Ishikawa (cell line): ENCODE data around the genes EXOSC2, ABL1 and FIBCD1.

DNA sequence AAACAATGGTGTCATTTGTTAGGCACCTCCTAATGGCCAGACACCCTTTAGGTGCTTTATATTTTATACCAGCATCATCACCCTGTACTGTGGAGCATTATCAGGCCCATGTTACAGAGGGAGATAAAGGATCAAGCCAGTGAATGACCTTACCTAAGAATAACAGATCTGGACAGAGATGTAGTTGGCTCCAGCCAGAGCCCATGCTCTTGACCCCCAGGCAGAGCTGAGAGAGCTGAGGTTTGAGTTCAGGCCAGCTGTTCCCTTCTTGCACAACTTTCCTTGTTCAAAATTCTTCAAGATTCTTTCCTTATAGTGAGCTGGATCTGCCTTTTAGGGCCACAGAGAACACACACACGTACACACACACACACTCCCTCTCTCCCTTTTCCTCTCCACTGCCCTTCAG lies 10.3 kb upstream of the PTGES start:
- RRBS: no CpG with 5 or more reads among the region's 1 CpG

DNA sequence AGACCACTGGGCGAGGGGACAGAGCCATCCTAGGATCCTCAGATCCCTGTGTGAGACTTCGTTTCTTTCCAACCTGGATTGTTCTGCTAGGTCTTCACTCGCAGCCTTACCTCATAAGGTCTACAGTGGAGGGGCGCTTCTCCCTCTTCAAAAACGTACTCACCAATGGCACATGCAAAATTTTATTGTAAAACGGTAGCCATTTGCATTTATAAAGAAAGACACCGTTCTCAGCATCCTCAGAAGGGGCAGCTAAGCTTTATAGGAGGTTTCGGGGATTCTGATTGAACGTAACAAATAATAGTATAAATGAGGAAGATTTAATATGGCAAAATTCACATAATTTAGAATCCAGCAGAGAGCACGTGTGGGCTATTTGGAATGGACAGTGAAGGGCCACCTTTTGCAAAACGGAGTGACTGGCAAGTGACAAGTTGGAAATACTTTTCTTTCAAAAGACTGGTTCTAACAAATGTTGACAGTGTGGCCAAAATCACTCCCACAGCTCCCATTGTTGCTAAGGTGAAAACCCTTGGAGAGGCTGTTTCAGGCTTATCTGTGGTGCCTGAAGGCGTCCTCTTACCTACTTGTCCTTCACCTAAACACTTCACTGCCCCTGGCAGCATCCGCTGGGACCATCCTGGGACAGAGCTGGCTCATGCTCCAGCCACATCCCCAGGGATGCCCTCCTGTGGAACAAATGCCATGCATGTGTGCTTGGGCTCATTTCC lies 10.0 kb downstream of the TOR1B start:
- RRBS: no CpG with 5 or more reads among the region's 13 CpGs

DNA sequence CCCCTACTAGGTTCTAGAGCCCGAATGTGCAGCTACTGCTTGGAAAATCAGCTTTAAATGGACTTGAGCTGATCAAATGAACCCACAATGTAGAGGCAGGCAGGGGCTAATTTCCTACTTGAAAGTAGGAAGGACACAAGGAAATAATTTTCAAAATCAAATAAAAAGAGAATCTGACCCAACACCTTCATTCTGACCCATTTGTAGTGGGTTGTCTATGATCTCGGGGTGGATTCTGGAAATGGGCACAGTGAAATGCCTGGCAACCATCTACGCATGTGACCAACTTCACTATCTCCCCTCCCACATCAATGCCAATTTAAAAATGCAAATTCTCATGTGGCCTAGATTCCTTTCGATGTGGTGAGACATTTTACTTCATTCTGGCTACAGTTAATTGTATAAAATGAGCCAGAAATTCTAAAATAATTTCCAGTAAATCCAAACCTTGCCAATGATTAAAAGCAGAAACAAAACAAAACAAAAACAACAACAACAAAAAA lies 58.8 kb downstream of the USP20 start:
- RRBS: no CpG with 5 or more reads among the region's 4 CpGs

DNA sequence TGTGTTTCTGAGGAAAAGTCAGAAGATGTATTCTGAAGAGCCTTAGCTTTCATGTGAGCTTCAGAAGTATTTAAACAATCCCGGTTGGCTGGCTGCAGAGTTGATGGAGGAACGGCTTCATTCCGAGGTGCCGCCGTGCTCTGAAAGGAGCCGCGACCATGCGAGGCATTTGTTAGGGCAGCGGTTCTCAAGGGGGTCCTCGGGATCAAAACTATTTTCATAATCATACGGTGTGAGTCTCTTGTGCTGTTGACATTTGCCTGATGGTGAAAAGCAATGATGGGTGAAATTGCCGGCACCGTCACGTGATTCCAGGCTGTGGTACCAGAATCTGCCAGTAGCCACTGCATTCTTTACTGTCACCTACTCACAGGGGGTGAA lies 58.4 kb downstream of the GPR107 start:
- RRBS: no CpG with 5 or more reads among the region's 14 CpGs

DNA sequence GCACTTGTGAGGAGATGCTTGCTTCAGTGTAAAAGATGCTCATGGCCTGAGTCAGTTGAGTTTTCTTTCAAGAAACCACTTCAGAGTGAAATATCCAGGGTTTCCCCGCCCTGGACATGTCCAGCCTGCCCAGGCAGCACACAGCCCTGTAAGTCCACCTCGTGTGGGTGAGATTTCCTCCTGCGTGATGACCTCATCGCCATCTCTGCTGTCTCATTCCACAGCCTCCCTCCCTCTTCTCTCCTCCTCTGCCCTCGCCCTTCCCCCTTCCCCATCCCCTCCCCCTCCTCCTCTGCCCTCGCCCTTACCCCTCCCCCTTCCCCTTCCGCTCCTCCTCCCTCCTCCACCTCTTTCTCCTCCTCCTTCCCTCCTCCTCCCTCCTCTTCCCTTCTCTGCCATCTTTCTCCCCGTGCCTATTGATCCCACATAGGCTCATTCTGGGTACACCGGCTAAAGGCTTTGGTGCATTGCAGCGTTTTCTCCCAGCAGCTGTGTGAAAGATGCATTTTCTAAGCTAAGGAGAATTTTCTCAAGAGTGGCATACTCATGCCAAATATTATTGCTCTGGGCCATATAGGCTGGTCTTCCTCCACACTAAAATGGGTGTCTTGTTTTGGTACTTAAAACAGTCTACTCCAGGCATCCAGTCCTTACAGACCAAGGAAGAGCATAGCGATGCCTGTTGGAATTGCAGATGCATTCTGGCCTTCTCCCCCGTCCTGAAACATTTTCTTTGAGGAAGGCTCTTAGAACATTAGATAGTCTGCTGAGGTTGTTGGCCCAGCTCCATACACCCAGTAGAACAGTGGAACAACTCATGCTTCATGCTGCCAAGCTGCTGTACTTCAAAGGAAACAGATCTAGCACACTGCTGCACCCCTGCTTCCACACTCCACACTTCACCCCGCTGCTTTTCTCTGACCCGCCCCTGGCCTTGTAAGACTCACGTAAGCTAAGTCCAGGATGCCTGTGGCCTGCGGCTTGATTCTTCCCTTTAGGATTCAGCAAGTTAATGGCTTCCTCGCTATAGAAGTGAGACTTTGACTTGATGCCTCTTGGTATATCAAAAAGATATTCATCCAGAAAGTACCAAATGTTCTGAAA lies 33.7 kb upstream of the NCS1 start:
- RRBS: no CpG with 5 or more reads among the region's 17 CpGs

DNA sequence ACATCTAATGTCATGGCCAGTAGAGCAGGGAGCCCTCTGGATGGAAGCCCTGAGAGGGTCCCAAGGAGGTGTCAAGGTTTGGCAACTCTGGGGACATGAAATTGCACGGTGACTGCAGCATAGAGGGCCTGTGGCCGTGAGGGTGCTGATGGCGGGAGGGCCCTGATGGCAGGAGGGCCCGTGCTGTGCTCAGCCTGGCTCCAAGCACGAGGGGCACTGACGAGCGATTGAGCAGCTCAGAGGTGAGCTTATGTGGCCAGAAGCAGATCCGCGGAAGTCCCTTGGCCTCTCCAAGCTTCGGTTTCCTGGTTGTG lies 14.4 kb downstream of the NCS1 start:
- RRBS: no CpG with 5 or more reads among the region's 10 CpGs

DNA sequence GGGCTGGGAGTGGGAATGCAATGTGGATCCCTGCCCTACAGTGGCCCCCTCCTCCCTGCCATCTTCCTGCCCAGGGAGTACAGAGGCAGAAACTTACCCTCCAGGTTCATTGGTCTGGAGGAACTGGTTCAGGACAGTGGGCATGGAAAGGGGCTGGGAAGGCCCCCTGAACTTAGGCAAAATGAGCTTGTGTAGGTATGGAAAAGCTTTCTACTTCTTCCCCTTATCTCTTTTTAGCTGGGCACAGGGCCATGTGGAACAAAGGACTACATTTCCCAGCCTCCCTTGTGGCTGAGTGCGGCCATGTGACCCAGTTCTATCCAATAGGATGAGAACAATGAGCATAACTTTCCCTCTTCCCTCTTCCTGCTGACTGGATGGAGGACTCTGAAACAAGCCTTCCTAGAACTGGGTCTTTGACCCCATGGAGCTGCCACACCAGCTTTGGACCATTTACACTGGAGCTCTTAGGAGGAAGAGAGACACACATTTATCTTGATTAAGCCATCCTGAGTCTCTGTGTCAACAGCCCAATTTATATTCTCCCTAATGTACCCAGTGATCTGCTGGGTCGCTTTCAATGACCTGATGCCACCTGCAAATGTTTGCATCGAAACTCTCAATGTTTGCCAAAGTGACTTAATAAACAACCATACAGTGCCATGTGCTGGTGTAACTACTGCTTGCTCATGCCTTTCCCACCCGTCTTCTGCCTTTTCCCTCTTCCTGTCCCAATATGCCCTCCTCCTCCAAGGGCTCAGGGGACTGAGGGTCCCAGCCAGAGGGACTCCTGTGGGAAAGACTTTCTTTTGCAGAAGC lies 24.9 kb upstream of the HMCN2 start:
- RRBS: no CpG with 5 or more reads among the region's 4 CpGs

- RRBS: no CpG with 5 or more reads among the region's 30 CpGs
Observed at GRCh38 chr9:130242520-130243510, 22.7 kb upstream of the HMCN2 start.

- RRBS: 90% methylated on average over 3 of the region's 24 CpGs
Observed at GRCh38 chr9:130427888-130428786, 16.6 kb upstream of the ASS1 start.

GRCh38 chr9:130444465-130444661 lies 398 bp upstream of the ASS1 start:
- RRBS: 7% methylated on average over 1 of the region's 15 CpGs

- RRBS: no CpG with 5 or more reads among the region's 4 CpGs
Observed at GRCh38 chr9:130595253-130595784, 15.9 kb downstream of the FUBP3 start.

GRCh38 chr9:130693205-130694200 lies at the start of gene EXOSC2:
EXOSC2 (plus strand) TSS chr9:130693780.
- RRBS: no CpG with 5 or more reads among the region's 47 CpGs

DNA sequence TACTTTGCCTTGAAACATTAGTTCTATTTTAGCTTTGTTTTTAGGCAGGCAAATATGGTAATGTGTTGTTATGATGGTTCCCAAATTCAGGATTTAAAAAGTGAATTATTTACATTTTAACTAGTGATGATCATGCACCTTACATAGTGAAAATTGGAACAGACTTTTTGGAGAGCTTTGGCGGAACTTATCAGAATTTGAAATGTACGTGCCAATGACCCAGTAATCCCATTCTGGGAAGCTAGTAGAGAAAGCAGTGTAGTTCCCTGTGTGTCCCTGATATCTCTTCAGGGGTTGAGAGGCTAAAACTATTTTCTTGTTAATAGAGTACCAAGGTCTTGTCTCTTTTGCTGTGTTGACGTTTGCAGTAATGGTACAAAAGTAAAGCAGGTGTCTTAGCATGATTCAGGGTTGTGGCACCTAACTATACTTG lies 22.0 kb downstream of the EXOSC2 start:
- RRBS: no CpG with 5 or more reads among the region's 3 CpGs

- RRBS: no CpG with 5 or more reads among the region's 5 CpGs
Observed at GRCh38 chr9:130732461-130732905, 38.9 kb downstream of the EXOSC2 start.

DNA sequence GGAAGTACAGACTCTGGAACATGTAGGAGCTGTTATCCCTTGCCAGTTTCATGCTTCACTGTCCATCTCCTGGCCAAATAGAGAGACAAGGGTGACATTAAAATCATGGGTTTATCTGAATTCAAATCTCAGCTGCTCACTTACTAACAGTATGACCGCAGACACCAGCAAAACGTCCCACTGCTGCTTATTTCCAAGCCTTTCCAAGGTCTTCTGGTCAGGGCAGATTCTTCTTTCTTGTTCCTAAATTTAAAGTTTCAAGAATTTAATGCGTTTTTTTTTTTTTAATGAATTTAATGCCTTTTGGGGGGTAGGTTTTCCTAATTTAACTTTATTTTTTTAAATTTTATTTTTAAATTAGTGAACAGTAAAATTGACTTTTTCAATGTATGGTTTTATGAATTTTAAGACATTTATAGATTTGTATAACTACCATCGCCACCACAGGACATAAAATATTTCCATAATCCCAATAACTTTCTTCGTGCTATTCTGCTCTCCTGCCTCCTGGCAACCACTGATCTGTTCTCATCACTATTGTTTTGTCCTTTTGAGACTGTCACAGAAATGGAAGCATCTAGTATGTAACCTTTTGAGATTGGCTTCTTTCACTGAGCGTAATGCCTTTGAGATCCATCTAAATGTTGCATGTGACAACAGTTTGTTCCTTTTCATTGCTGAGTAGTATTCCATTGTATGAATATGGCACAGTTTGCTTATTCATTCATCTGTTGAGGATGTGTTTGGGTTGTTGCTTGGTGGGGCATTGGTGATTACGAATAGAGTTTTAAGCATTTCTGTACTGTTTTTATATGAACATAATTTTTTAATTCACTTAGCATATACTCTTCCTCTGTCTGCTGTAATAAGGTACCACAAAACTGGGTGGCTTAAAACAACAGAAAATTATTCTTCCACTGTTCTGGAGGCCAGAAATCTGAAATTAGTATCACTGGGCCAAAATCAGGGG lies 52.7 kb downstream of the EXOSC2 start:
- RRBS: no CpG with 5 or more reads among the region's 7 CpGs

- RRBS: 1% methylated on average over 43 of the region's 112 CpGs
Observed at GRCh38 chr9:130834332-130835667, at the start of gene ABL1. ABL1 (plus strand) TSS chr9:130835254.

DNA sequence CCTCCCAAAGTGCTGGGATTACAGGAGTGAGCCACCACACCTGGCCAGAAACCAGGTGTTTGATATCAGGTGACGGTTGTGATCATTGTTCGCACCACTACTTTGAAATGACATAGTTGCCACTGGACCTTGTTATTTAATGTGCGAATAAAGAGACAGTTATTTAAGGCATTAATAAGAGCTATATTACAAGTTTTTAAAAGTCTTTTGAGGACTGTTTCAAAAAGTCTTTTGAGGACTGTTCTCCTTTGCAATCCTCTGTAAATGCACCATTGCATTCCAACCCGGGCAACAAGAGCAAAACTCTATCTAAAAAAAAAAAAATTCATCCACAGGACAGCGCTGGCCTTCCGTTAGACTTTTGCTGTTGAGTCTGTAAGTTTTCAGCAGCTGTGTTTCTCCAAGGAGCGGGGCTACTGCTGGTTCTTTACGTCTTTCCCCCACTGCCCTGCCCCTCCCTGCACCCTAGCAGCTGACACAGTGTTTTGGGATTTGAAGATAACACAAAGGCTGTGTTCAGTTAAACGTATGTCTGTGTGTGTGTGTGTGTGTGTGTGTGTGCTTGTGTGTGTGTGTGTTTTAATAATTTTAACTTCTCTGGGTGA lies 10.6 kb downstream of the ABL1 start:
- RRBS: no CpG with 5 or more reads among the region's 9 CpGs

- RRBS: 2% methylated on average over 76 of the region's 151 CpGs
Observed at GRCh38 chr9:130938321-130939523, at the start of gene FIBCD1. FIBCD1 (minus strand) TSS chr9:130939247.

DNA sequence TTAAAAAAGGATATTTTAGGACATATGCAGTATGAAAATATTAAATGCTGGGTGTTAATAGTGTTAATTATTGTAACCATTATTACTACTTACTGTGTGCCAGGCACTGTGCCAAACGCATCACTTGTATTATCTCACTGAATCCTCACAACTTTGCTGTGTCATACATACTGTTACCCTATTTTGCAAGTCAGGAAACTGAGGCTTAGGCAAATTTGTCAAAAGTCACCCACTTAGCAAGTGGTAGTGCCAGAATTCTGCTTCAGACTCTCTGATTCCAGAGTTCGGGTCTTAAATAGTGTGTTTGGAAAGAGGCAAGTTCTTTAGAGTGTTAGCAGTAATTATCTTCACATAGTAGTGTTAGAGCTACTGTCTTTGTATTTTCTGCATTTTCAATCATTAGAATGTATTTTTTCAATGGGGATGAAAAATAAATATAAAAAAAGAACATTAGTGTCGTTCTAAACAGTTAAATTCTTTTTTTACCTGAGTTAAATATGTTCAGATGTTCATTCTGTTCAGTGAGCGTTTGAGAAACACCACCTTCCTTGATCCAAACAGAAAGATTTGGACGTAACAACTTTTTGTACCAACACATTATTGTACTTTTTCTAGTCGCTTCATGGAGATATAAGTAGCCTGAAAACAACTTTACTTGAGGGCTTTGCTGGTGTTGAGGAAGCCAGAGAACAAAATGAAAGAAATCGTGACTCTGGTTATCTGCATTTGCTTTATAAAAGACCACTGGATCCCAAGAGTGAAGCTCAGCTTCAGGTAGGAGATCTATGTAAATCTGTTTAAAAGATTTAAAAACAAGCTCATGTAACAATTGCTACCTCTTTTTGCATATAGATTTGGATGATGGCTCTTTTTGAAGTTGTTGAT lies 26.0 kb downstream of the NUP214 start:
- RRBS: no CpG with 5 or more reads among the region's 7 CpGs

DNA sequence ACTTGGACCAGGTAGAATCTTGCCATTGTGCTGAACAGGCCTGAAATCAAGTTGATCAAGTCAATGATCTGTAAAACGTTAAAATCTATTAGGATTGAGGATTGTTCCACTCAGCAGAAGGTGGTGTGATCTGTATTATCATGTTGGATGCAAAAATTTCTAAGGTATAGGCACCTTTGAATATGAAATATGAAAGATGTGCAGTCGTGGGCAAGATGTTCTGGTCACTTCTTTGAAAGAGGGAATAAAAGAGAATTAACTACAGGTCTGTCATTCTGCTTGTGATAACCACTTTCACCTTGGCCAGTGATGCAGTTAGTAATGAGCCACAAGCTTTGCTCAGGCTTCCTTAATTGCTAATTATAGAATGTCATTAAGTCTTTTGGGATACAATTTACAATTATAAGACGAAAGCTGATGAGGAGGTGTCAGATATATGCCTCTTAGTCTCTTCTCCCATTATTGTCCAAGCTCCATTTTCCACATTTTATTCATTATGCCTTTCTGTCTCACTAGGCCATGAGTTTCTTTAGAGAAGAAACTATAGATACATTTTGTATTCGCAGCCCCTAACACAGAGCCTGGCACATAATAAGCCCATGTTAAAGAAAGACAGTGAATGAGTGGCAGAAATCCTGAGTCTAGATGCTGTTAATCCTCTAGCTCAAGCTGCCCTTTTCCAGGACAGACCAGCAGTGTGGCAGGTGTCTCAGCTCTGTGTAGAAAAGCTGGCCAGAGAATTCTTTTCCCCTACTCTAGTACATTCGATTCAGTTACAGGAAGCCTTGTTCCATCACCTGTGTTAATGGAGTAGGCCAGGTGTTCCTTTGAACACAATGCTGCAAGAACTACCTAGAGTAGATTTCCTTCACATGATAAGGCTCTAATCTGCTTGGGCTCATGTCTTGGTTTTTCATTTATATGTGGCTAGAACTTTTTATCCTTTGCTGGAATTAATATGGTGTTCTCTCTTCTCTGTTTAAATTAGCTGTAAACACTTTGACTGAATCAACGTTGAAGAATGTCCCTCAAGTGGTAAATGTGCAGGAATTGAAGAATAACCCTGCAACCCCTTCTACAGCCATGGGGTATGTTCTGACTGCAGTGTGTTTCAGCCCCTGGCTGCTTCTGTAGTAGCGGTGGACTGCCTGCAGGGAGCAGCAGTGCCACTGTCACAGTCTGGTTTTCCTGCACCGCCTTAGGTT lies 52.3 kb downstream of the NUP214 start:
- RRBS: no CpG with 5 or more reads among the region's 8 CpGs